RPMI7951 (cell line): ENCODE results near the genes IDNK and C9orf64.

GRCh38 chr9:81597947-81598741, 91.2 kb downstream of the TLE1 start:
- RAMPAGE, long total RNA: no peak

- RAMPAGE, long total RNA: no peak
These were observed 24.6 kb downstream of the TLE1 start for GRCh38 chr9:81664666-81665158.

DNA sequence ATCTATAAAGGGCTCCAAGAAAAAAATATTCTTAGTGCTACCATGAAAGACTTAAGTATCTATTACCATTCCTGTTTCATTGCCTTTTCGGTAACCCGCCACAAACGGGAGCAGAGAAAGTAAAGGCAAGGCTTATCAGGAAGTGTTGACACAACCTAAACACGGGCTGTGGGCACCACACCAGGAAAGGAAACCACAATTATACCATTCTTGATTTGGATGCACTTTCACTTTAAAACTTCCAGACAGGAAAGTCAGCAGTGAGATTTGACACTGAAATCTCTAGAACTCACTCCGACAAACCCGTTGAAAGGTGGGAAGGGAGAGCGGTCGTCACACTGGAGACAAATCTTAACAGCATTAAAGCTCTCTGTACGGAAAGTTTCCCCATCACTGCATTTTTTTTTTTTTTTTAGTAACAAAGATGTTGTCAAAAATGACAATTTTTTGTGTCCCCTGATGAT, 6.5 kb downstream of the TLE1 start:
- RAMPAGE, long total RNA: no peak

- RAMPAGE, long total RNA: no peak
These were observed 2.0 kb downstream of the TLE1 start for GRCh38 chr9:81687041-81688058.

- RAMPAGE, long total RNA: no peak
These were observed 305.5 kb downstream of the RASEF start for GRCh38 chr9:82757166-82758163.

DNA sequence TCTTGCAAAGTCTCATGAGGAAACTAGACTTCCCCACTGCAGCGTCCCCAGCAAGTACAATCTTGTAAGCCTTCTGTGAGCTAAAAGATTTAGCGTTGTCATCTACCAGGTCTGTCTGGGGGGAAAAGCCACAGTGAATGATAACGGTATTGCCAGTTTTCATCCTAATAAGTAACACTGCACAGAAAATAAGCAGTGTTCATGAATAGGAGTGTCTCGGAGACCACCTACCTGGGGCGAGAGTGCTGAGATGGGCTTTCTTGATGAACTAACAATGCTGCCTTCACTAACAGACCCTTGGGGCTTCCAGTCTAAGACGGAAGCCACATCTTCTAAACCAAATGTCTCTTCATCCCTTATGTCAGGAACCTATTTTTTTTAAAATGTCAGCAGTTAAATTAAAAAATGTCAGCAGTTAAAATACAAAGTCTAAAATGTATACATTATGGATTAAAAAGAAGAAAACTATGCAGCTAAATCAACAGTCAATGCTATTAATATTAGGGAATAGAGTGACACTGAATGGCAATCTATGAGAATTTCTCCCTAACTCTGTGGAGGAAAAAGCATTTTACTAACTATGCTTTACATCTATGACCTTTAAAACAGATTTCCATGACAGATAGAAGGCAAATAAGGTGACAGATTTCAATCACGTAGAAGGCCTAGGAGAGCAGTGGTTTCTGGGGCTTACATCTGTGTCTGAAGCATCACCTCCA, 62.6 kb downstream of the RASEF start:
- RAMPAGE, long total RNA: no peak

DNA sequence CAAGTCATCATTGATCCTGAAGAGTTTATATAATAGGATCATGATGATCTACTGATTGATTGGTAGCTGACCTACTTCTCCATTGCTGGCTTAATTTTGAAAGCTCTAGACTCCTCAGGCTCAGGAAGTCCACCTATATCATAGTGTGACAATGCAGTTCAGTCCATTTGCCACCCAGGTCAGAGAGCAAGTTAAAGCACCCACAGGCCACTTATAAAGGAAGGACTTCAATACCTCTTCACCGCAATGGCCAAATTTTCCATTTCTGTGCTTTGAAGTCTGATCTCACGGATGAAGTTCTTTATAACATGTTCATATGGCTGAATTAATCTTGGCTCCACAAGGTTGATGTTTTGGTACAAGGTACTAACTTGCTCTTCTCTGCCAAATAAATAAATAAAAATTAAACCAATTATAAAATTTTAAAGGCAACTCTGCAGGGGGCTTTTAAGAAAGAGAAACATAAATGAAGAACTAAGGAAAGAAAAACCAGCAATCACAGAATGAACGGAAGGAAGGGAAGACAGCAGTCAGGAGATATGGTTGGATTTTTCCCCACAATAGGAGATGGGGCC, 37.3 kb downstream of the RASEF start:
- RAMPAGE, long total RNA: no peak

DNA sequence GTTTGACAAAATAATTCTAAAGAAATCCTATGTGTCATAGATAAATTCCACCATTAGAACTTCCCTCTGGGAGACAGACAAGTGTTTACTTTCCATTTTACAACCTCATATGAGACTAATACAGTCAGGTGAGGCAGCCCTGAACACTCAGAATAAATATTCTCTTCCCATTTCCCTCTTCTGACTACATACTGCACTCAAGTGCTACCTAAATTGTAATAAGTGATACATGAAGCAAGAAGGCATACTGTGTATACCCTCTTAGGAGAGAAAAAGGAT, 6.8 kb downstream of the RASEF start:
- RAMPAGE, long total RNA: no peak

DNA sequence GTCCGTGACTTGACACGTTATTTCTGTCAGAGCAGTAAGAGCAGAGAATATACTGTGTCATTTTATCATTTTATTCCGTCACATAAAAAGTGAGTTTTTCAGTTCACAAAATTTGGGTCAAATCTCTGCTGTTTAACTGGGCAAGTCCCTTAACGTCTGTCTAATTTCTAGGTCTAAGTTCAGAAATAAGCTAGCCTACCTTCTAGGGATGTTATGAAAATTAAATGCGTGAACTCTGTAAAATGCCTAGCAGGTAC, 1.3 kb downstream of the RASEF start:
- RAMPAGE, long total RNA: no peak

DNA sequence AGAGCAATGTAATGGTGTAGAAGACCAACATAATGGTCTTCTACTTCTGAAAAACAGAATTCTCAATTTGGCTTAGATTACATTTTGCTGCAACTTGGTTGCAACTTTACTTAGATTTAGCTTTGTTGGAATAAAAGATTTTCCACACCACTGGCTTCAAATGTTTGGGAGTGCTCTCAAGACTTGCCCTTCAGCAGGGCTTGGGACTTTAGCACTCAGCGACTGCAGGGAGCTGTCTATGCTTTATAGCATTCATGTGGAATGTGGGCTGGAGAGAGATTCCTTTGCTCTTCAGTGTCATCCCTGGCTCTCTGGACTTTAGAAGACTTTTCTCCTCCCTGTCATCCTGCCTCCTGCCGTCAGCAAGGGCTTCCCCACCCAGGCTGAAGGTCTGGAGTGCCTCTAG, 211.0 kb downstream of the FRMD3 start:
- RAMPAGE, long total RNA: no peak

DNA sequence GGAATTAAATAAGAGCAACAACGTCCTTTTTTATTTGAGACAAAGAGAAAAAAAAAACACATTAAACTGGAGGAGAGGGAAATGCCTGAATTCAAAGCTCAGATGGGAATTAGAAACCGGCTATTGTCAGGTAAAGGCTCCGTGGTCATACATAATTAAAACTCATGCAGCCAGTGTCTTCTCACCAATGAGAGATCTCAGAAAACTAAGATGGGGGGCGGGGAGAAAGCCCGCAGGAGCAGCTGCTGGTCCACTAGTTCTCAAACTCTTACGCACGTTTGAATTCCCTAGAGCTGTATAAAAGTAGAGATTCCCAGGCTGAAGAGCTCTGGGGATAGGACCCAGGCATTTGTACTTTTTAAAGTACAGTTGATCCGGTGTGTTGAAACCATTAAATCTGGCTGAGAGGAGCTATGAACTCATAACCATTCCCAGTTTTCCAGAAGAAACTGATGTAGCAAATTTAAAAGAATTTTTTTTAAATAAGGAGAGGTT, 68.5 kb downstream of the FRMD3 start:
- RAMPAGE, long total RNA: no peak

DNA sequence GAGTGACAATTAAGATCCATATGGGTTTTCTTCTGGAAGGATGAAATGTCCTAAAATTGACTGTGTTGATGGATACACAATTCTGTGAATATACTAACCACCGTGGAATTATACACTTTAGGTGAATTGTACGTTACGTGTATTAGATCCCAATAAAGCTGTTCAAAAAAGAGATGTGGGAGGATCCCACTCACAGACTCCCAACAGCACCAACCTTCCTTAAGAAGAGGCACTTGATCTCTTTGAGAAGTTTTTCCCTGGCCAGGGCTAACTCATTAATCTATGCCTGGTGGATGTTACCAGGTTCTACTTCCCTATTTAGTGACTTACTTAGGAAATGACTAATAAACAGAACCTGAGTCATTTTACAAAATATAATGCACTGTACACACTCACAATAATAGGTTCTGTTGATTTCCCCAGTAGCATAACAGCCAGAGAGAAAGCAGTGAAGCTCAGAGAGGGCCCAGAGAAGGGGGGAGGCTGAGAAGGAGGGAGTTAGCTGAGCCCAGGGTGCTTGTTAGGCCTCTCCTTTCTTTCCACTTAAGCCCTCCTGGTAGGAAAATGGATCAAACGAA, 27.2 kb downstream of the FRMD3 start:
- RAMPAGE, long total RNA: no peak

GRCh38 chr9:83622621-83623192, at the start of gene IDNK:
Gene IDNK, plus strand, starts transcription at chr9:83623143.
- RAMPAGE, long total RNA: no peak

DNA sequence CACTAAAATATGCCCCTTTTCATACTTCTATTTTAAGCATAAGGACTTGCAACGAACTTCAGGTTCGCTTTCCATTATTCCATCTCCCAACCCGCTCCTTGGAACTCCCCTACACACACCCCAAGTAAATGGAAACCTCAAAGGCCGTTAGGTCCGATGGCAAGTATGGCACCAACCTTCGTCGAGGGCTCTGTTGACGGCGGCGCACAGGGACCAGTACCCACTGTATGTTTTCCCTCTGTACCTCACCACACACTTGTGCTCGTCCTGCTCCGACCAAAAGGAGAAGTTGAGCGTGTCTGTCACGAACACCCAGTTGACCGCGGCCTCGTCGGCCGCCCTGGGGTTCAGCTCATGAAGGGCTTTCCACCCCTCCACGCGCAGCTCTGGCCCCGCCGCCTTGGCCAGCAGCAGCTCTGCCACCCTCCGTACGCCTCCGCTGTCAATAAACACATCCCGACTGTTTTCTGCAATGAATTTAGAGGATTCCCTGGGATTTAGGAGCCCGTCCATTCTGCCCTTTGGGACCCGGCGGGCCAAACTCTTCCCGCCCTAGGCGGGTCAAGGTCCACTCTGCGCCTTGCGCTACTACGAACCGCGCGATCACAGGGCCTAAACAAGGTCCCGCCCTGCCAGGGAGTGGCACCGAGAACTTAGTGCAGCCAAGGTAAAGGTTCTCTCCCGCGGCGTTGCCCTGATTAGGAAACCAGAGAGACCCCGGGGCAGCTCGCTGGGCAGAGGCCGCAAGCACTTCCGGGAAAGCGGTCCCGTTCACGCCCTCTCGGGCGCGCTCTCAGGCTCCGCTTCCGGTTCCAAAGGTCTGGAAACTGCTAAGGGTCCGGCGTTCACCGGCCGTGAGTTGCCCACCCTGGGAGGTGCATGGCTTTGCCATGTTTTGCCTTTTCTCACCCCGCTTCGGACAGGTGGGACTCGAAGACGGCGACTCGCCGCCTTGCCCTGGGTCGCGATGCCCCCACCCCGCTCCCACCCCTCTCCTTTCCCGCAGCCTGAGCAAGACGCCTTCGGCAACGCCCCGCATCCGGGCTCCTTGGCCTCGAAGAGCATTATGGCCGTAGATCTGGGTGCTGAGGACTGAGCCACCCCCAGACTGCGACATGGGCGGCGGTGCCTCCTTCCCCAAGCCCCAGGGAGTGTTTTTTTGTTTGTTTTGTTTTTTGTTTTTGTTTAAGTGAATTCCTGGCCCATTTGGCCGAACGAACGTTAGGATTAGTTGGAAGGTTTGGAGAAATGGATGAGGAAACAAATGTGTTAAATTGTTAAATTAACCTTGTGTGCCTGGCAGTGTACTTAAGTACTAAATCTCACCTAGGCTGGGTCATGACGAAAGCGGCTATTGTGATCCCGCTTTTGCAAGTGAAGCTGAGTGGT, at the start of gene C9orf64:
Gene C9orf64 (minus strand): TSS at position 755 of the 1,389 bp plus-strand sequence.
- RAMPAGE, long total RNA: start-site peak on the minus strand centred at position 746 of the sequence, 55 bp wide, 28 and 36 reads in 2 replicates

- RAMPAGE, long total RNA: no peak
These were observed 74.5 kb downstream of the SLC28A3 start for GRCh38 chr9:84265891-84266550.

DNA sequence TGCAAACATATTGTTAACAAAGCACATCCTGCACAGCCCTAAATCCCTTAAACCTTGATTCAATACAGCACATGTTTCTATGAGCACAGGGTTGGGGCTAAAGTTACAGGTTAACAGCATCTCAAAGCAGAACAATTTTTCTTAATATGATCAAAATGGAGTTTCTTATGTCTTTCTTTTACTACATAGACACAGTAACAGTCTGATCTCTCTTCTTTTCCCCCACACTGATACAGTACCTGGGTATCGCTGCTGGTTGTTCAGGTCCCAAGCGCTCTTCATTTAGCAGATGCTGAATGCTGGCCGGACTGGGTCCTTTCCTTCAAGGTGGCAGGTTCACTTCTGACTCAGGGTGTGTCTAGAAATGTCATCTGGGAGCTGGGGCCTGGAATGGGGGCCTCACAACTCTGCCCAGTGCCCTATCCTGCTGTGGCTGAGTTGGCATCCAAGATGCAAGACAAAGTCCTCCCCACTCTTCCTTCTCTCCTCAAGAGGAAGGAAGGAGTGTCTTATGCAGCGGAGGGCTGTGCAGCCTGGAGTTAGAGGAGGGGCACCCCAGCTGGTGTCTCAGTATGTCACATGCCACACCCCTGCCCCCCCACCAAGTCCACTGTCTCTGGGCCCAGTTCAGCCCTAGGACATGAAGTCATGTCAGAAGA, 27.8 kb upstream of the SLC28A3 start:
- RAMPAGE, long total RNA: no peak

- RAMPAGE, long total RNA: no peak
These were observed 2.5 kb downstream of the NTRK2 start for GRCh38 chr9:84671933-84672506.

GRCh38 chr9:84858269-84858704, 188.8 kb downstream of the NTRK2 start:
- RAMPAGE, long total RNA: no peak

DNA sequence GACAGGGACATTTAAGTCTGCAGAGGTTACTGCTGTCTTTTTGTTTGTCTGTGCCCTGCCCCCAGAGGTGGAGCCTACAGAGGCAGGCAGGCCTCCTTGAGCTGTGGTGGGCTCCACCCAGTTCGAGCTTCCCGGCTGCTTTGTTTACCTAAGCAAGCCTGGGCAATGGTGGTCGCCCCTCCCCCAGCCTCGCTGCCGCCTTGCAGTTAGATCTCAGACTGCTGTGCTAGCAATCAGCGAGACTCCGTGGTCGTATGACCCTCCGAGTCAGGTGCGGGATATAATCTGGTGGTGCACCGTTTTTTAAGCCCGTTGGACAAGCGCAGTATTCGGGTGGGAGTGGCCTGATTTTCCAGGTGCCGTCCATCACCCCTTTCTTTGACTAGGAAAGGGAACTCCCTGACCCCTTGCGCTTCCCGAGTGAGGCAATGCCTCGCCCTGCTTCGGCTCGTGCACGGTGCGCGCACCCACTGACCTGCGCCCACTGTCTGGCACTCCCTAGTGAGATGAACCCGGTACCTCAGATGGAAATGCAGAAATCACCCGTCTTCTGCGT, 407.6 kb downstream of the NTRK2 start:
- RAMPAGE, long total RNA: no peak

DNA sequence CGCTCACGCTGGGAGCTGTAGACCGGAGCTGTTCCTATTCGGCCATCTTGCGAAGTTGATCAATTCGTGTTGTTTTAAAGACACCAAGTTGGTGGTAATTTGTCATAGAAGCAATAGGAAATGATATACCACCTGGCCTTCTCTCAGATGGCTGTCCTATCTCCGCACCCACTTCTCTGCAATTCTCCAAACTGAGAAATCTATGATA, 408.0 kb downstream of the NTRK2 start:
- RAMPAGE, long total RNA: no peak